Epithelial cell of prostate (primary cell): ENCODE results near the genes CDHR1, CCSER2 and FAM25A.

DNA sequence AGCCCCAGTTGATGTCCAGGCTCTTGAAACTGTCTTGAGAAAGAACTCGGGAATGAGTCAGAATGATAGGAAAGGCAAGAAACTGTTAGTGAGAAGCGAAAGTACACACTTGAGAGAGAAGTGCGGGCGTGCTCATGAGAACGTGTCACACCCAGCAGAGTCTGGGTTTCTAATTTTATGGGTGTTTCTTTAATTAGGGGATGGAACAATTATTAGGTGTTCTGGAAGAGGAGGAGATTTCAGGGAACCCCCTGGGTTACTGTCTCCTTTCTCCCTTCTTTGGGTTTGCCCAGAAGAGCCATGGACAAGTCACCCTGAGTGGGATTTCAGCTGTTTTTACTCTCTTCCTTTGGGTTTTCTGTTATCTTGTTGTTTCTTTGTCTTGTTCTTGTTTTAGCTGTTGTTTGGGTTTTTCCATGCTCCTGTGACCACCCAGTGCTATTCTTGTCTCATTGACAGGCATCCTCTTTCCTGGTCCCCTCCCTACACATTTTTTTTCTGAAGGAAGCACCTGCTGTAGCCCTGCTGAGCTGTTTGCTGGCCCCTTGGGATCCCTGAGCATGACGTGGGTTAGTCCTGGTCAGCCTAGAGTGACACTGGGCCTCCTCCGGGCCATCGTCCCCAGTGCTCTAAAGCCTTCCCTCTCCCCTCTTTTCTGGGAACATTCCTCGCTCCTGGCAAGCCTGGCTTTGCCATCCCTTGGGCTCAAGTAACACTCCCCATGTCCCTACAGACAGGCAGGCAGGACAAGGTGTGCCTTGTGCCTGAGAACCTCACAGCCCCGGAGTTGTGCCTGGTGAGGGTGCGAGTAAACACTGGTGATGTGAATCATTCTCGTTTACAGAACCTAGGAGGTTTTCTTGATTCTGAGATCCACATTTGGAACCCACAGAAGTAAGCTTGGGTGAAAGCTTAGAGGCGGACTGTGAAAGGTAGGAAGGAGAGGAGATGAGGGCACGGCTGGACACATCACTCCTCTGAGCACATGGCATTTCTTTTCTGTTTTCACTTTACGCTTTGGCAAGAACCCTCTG, 3.6 kb downstream of the SH2D4B start:
- RRBS: no CpG with 5 or more reads among the region's 15 CpGs

GRCh38 chr10:80552060-80552731, 14.5 kb downstream of the SH2D4B start:
- RRBS: no CpG with 5 or more reads among the region's 6 CpGs

DNA sequence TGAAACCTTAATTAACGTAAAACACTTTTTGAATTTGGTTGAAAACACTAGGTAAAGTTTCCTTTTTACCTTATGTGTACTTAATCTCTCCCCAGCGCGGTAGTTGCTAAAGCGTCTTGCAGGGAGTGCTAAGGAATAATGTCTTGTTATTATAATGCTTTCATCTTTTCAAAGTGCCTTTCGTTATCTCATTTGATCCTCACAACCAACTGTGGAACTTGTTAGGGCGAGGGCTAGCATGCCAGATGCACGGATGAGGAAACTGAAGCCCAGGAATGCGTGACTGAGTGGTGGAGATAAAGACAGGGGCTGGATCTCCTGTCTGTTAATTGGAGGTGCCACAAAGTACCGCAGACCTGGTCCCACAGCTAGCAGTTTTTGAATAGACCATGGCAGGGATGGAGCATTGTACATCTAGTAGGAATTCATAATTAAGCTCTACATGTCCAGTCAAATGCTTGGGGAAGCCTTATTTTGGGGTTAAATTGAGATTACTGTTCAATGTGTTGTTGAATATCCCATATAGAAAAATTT, 234.3 kb downstream of the SH2D4B start:
- RRBS: no CpG with 5 or more reads among the region's 9 CpGs

DNA sequence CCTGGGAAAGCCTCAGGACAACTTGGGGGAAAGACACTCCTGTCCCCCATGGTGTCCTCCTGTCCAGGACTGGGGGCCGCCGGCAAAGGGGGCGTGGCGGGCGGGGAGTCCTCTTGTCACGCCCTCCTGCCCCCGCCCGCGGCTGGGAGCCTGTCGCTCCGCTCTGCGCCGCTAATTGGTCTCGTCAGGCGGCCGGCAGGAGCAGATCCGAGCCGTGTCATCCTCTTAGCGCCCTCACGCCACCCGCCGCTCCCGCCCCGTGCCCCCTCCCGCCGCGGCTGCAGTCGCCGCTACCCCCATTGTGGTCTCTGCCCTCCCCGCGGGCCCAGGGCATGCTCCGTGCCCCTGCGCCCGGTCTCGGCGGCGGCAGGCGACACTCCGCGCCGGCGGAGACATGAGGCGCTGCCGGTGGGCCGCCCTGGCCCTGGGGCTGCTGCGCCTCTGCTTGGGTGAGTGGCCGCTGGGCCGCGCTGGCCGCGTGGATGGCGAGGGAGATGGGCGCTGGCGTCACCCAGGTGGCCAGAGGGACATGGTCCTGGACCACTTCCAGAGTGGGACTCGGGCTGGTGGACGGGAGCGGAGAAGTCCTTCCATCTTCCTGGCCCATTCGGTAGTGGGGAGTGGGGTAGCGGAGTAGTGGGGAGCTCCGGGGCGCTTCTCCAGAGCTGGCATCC, at the start of gene CDHR1:
TSS of gene CDHR1 (plus strand) at position 171 of the 674 bp plus-strand sequence.
- RRBS: 4% methylated on average over 6 of the region's 61 CpGs

DNA sequence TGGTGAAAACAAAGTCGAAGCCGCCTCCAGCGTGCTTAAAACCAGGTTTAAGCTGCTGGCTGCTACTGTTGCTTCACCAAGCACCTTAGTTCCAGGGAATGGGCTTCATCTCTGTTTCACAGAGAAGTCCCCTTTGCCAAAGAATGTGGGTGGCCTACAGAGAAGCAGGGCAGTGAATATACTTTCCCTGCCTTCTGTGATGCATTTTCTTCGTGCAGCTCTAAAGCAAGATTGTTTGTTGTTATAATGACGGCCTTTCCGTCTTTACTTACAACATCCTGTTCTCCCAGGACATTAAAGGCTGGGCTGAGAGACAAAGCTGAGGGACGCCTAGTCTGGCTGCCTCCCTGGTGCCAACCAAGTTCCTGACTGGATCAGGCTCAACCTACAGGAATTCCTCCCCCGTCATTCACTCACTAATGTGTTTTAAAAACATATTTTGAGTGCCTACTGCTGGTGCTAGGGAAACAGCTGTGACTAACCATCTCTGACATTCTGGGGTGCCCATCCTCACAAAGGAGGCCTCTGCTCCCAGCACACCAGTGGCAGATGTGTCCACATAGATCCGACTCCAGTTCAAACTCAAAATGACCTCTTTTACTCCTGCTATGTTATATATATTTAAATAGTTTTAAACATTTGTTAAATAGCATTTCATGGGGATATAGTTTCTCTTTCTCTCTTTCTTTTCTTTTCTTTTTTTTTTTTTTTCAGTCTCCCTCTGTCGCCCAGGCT, 31.8 kb upstream of the CCSER2 start:
- RRBS: no CpG with 5 or more reads among the region's 10 CpGs

- RRBS: 4% methylated on average over 10 of the region's 103 CpGs
These were observed at the start of gene CCSER2 for GRCh38 chr10:84328450-84329344. Gene CCSER2 (plus strand): TSS chr10:84328589.

DNA sequence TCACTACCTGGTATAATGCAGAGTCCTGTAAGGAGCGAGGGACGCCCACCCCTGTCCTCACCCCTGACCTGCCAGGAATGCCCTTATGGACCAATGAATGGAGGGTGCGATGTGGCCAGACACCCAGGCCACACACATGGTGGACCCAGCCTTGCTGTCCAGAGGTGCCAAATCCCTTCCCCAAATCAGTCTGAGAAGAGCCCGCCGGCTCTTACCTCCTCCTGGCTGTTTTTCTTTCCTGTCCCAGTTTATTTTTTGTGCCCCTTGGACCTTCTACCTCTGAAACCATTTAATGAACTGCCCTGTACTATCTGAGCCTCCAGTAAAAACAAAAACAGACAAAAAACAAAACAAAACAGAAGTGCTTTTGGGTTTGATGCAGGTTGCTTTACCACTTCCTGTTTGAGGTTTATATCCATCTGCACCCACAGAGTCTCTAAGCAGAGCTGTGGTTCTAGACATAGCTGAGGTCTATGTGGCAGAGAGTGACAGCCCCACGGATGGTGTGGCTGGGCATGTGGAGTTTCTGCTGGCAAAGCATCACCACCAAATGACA, 754.4 kb downstream of the GRID1 start:
- RRBS: no CpG with 5 or more reads among the region's 6 CpGs

DNA sequence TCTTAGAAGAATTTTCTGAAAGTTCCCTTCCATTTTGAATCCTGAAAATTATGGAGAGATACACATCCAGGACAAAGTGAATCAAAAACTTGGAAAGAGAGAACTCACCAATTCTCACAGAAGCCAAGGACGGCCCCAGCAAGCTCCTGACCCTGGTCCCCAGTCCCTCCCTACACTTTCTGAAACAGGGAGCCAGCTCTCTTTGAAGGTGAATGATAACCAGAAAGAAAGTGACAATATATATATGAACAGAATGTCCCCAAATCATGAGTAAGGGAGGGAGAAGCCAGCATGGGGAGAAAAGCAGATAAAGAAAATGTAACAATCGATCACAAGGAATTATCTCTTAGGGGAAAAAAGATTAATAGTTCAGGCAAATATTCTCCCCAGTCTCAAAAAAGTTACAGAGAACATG, 575.2 kb downstream of the GRID1 start:
- RRBS: no CpG with 5 or more reads among the region's 2 CpGs

DNA sequence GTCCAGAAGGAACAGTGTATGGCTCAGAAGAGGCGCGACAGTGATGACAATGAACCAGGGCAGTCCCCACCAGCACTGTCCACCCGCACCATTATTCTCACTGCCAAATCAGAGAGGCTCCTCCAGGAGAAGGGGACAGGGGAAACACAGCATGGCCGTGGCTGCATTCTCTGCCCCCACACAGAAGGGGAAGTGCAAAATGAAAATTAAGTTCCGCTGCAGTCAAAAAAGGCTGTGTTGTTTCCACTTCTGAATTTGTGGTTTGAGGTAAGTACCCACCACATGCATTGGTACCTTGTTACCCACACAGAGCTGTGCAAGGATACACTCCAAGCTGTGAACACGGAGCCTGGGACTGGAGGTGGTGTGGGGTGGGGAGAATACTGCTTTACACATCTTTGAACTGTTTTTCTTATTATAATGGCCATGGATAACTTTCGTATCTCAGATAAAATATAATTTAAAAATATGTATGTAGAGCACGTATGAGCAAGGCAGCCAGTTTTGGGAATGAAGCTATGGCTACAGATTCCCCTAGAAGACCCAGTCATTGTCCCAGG, 419.5 kb downstream of the GRID1 start:
- RRBS: no CpG with 5 or more reads among the region's 8 CpGs

DNA sequence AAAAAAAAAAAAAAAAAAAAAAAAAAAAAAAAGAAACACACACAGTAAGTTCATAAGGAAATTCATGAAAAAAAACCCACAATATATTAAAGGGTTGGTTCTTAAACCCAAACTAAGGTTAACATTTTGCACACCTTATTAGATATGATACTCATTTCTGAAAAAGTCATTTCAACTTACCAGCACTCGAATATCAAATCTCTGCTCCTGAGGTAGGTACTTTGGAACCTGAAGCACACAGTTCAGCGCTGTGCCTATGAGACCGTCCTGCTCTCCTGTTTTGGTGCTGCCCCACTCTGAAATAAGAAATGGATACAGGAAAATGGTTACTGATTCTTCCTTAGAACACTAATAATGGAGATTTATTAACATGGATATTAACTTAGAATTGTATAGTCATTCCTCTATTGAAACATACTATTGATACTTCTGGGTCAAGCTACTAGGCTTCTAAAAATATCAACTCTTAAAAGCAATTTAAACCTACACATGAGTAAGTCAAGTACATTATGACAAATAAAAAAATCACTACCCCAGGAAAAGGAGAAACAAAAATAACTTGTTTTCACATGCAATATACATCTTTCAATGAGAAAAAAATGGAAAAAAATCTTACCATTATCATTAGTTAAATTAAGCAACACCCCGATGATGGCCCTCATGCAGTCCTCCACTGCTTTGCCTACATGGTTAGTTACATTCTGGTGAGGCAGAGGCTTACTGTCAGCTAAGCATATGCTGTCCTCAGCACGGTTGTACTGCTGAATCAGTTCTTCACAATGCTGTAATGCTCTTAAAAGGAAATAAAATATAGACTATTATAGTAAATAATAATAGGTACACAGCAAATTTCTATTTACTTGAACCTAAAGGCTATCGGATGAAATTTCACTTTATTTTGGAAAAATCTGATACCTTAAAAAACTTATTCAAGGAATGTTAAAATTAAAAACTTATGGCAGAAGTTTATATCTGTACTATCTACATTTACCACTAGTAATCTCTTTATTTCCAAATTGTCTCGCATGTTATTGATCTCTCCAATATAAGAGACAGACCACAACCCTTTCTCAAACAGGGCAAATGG, 68.2 kb downstream of the WAPL start:
- RRBS: no CpG with 5 or more reads among the region's 7 CpGs

DNA sequence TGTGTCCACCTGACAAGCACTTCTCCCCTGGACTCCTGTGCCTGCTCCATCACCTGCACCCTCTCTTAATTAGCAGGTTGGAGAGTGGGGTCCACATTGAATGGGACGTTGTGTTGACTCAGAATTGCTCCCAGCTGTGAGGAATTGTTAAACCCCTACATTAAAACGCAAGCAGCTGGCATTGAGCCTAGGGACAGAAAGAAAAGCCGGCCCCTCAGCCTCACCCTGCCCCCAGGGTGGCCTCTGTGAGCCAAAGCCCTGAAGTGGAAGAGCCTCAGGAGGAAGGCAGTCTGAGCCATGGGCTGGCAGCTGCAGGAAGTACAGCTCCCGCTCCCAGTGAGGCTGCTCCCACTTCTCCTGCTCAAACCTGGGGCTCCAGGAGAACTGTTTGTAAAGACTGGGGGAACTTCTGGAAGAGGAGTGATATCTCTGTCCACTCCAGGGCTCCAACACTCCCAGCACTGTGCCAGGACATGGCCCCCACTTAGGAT, 1.9 kb upstream of the OPN4 start:
- RRBS: no CpG with 5 or more reads among the region's 4 CpGs

DNA sequence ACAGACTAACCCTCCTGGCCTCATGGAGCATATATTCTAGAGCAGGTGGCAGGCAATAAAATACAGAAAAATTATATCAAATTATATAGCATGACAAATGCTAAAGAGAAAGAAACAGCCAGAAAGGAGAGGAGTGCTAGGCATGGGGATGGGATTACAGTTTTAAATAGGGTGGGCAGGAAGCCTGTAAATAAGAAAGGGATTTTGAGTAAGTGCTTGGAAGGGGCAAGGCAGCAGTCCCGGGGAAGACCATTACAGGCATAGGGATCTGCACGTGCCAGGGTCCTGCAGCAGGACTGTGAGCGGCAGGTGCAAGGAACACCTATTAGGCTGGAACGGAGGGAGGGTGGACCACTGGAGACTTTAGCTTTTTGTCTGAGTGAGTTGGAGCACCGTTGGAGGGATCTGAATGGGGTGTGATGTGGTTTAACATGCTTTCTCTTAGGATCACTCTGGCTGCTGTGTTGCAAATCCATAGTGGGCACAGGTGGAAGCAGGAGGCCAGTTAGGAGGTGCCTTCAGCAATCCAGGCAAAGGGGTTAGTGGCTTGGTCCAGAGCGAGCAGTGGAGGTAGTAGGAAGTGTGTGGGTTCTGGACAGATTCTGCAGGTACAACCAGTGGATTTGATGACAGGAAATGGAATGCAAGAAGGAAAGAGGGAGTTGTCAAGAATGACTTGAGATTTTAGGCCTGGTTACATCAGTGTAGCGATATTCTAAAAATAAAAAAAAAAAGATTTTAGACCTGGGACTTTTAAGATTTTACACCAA, 95.2 kb downstream of the MMRN2 start:
- RRBS: no CpG with 5 or more reads among the region's 7 CpGs

DNA sequence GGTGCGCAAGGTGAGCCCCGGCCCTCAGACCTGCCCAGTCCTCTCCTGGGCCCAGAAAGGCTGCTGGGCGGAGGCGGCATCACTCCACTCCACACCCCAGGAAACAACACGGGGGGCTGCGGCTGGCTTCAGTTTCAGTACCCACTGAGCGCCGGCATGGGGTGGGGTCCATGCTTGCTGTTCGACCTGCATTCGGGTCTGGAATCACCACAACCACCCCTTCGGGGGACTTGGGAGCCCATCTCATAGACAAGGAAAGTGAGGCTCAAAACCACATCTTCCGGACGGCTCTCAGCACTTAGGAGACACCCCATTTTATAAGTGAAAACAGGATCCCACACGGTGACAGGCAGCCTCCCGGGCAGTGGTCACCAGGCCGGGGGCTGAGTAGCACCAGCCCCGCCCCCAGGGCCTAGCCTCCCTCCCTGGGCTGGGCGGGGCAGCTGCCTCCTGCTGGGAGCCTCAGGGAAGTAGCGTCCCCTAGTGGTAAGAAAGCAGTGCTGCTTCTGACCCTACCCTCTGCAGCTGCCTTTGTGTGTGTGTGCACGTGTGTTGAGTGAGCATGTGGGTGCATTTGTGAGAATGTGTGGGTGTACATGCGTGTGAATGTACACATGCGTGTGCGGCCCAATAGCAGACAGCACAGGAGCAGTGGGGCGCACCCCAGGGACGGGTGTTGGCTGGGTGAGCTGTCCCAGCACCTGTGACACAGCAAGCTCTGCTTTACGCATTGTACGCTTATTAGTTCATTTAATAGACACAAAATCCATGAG, 1.9 kb downstream of the SNCG start:
- RRBS: 84% methylated on average over 4 of the region's 27 CpGs

- RRBS: no CpG with 5 or more reads among the region's 10 CpGs
These were observed at the start of gene FAM25A for GRCh38 chr10:87020003-87020471. Gene FAM25A (plus strand): TSS chr10:87020294.

- RRBS: no CpG with 5 or more reads among the region's 1 CpG
These were observed 4.3 kb downstream of the PAPSS2 start for GRCh38 chr10:87664094-87664293.

DNA sequence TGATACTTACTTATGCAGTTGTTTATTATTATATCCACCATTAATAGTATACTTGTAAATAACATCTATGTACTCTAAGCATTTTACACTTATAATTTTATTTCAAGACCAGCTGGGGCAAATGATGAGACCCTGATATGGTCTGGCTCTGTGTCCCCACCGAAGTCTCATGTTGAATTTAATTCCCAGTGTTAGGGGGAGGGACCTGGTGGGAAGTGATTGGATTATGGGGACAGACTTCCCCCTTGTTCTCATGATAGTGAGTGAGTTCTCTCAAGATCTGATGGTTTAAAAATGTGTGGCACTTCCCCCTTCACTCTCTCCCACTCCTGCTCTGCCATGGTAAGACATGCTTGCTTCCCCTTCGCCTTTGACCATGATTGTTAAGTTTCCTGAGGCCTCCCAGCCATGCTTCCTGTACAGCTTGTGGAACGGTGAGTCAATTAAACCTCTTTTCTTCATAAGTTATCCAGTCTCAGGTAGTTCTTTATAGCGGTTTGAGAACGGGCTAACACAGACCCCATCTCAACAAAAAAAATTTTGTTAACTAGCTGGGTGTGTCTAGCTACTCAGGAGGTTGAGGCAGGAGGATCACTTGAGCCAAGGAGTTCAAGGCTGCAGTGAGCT, 57.9 kb downstream of the ATAD1 start:
- RRBS: no CpG with 5 or more reads among the region's 5 CpGs

GRCh38 chr10:87850878-87851274, 12.5 kb downstream of the KLLN start:
- RRBS: no CpG with 5 or more reads among the region's 6 CpGs

DNA sequence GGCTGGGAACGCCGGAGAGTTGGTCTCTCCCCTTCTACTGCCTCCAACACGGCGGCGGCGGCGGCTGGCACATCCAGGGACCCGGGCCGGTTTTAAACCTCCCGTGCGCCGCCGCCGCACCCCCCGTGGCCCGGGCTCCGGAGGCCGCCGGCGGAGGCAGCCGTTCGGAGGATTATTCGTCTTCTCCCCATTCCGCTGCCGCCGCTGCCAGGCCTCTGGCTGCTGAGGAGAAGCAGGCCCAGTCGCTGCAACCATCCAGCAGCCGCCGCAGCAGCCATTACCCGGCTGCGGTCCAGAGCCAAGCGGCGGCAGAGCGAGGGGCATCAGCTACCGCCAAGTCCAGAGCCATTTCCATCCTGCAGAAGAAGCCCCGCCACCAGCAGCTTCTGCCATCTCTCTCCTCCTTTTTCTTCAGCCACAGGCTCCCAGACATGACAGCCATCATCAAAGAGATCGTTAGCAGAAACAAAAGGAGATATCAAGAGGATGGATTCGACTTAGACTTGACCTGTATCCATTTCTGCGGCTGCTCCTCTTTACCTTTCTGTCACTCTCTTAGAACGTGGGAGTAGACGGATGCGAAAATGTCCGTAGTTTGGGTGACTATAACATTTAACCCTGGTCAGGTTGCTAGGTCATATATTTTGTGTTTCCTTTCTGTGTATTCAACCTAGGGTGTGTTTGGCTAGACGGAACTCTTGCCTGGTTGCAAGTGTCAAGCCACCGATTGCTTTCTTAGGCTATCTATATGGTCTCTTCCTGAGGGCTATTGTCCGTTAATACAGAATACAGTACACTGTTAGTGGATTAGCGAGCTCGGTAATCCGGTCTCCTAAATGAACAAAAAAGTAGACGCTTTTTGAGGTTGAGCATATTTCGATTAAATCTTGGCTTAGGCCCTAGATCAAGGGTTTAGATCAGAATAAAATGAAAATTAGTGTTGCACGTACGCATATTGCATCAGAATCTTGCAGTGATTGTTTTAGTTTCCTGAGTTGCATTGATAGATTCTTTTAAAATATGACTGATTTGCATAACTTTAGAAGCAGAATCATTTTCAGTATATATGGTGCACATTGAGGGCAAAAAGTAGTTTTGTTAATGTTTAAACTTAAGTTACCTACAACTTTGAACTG, 982 bp downstream of the PTEN start:
- RRBS: no CpG with 5 or more reads among the region's 53 CpGs

DNA sequence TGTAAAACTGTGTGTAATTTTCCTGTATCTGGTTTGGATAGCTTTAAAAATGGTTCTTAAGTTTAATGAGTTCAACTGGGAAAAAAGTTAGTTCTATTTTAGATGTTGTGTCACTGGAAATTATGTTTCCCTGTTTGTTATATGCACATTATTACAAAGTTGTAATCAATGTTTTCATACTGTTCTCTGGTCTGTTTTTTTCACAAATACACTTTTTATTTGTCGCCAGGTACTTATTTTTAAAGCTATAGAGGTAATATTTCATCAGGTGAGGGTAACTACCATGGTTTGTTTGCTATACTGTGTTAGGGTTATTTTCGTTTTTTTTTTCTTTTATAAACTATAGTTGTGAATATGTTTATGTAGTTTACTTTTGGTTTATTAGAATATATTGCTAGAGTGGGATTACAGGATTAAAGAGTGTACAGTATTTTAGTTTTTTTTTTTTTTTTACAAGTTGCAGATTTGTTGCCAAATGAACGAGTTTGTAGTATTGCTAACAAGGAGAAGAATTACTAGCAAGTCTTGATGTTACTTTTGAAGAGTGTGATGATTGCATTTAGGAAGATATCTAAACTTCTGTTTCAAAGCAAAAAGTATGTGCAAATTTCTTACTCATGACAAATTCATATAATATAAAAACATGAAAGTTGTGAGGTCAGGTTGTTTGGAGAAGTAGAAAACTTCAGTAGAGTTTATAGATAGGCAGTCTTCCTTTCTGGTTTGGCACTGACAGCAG, 16.6 kb downstream of the PTEN start:
- RRBS: no CpG with 5 or more reads among the region's 3 CpGs